ENCODE data around the gene TTLL2.

GRCh38 chr6:166470547-166470847 lies 87.8 kb upstream of the MPC1 start:
- PRO-cap = no peak

- PRO-cap = no peak
Observed at GRCh38 chr6:166542332-166542838, 44.1 kb downstream of the RAMACL start.

DNA sequence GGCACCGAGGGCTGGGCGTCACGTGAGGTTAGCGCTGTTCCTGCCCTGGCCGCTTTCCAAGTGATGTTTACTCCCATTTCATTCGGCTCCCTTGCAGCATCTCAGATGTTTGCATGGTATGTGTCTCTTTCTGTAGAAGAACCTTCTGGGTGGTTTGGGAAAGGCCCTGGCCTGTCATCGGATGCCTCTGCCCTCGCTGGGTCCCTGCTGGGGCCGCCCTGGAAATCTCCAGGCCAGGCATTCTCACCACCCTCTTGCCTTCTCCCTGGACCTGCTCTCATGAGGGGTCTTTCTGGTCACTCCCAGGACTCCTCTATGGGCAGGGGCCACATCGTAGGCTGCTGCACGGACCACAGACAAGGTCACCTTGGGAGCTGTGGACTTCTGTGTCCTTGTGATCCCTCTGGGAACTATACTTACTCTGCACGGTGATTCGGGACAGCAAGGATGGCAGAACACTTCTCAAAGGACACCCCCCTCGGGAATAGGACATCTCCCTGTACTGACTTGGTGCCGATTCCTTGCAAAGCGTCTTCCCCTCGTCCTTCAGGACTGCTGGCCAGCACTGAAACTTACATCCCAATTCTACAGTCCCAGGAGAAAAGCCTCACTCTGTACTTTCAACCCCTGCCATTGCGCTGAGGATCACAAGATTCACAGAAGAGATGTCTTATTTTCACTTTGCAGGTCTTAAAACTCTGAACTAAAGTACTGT lies 17.0 kb downstream of the RAMACL start:
- PRO-cap = no peak

DNA sequence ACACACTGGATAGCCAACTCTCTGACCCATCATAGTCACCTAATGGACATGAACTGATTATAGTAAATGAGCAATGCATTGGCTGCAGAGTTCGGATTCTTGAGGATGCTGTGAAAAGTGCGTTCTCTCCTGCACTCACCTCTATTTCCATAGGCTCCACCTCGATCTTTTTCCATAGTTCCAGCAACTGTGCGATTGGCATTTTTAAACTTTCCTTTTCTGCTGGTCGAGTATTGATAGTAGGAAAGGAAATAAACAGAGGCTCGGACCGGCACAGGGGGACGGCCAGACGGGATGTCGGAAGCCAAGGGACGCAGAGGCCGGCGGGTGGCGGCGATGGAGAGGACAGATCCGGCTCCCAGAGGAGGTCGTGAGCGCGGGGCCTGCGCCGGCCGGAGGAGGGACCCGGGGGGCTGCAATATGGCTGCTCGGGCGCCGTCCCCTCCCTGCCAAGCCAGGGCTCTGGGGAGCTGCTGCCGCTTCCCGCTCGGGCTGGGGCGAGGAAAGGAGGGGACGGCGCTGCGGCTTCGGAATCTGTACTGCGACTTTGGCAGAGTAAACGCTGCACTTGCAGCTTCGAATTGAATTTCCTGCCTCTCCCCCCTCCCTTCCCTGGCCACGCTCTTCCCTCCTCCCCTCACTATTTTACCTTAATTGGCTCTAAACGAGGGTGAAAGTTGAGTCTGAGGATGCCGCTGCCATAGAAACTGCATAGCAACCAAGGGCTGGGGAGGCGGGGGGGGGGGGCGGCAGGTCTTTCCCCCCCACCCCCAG lies 94.2 kb downstream of the RNASET2 start:
- PRO-cap = no peak

DNA sequence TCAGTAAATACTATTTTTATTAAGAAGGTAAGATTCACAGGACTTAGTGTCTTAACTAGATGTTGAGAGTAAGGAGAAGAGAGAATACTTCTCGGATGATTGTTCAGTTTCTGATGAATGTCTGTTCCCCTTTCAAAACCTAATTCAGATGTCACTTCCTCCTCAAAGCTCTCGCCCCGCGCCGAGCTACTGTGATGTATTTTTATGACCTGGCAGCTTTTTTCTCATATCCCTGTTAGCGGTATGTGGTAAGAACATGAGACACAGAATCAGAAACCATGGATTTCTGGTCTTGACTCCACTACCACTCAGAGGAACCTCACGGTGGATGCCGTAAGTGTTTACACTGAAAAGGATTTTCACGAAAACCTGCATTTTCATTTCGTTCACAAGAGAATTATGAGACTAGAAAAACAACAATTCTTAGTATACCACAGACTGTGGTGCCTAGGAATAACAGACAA lies 48.4 kb downstream of the CEP43 start:
- PRO-cap = no peak

GRCh38 chr6:167112427-167113450 lies 10.2 kb upstream of the CCR6 start:
- PRO-cap = no peak

DNA sequence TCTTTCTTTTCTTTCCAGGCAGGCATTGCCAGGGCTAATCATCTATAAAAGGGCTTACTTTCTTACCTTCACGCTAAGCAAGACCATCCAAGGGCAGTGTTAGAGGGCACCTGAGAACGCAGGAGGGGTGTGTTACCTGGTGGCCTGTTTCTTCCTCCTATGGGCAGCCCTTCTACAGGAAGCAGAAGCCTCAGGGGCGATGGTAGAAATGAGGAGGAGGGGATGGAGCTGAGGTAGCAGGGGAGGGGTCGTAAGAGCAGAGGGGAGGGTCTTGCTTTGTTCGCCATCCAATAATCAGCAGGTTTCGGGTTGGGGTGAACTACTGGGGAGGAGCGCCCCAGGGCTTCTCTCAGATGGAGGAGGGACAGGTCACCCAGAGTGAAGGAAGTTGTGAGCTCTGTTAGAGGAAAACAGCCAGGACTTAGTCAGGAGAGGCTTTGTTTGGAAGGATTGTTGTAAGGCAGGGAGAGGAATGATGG lies 1.5 kb upstream of the CCR6 start:
- PRO-cap = no peak

GRCh38 chr6:167152889-167154231 lies 4.4 kb downstream of the GPR31 start:
- PRO-cap = no peak

DNA sequence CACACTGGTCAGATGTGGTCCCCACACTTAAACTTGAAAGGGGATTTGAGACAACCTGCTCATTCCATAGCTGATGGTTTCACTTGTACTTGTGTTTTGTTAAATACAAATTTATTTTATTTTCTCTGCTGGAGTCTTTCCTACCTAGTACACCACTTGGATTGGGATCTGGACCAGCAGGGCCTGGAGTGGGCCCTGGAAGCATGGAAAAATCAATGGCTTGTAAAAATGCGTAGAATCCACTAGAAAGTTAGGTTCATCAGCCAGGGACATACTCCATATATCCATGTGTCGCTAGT lies 521 bp upstream of the GPR31 start:
- PRO-cap = no peak

GRCh38 chr6:167325013-167325402 lies at the start of gene TTLL2:
TTLL2 (plus strand) TSS chr6:167325086.
- PRO-cap = no peak

DNA sequence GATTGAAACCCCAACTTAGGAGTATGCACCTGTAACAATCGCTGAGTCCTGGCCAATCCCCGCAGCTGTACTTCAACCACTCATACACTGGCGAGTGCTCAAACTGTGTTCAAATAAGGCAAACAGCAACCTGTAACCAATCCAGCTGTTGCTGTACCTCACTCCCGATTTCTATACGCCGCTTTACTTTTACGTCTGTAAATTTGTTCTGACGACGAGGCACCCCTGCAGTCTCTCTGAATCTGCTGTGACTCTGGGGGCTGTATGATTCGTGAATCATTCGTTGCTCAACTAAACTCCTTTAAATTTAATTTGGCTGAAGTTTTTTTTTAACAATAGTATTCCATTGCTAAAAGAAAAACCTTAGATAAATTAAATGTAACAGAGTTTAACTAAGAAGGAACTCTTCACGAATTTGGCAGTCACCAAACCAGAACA lies 6.8 kb downstream of the TTLL2 start:
- PRO-cap = no peak

GRCh38 chr6:167495486-167495864 lies 170.6 kb downstream of the TTLL2 start:
- PRO-cap = no peak

- PRO-cap = no peak
Observed at GRCh38 chr6:167544060-167544530, 219.2 kb downstream of the TTLL2 start.

GRCh38 chr6:167648405-167649355 lies 178.0 kb upstream of the AFDN start:
- PRO-cap = no peak

DNA sequence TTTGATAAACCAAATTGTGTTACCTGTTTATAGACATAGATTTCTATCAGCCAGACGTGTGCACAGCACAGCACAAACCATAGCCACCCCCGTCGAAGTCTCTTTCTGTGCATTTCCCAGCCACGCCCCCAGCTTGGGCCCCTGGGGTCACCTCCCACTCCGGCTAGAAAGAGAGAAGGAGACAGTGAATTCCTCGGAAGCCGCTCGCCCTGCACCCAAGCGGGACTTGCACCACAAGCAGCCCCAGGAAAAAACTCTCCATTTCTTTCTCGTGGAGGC lies 148.7 kb upstream of the AFDN start:
- PRO-cap = no peak

DNA sequence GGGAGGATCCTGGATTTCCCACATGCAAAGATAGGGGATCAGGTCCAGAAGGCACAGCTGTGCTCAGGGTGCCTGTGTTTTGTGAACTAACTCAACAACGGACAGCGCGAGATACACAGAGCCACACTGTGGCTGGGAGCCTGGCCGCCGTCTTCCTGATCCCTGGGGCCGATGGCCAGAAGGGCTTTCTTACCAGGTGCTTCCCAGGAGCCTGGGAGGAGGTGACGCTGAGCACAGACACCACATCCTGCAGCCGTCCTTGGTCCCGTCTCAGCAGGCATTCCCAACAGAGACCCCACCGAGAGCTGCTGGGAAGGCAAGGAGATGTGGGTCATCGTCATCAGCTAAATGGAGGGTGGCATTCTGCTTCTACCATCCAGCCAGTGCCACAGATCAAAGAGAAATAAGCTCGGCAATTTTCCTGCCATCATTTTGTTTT lies 144.6 kb upstream of the AFDN start:
- PRO-cap = no peak

GRCh38 chr6:167796606-167797000 lies 30.1 kb upstream of the AFDN start:
- PRO-cap = unidirectional peak, minus-strand start at chr6:167796872

GRCh38 chr6:167805640-167806694 lies 20.7 kb upstream of the AFDN start:
- PRO-cap = no peak

DNA sequence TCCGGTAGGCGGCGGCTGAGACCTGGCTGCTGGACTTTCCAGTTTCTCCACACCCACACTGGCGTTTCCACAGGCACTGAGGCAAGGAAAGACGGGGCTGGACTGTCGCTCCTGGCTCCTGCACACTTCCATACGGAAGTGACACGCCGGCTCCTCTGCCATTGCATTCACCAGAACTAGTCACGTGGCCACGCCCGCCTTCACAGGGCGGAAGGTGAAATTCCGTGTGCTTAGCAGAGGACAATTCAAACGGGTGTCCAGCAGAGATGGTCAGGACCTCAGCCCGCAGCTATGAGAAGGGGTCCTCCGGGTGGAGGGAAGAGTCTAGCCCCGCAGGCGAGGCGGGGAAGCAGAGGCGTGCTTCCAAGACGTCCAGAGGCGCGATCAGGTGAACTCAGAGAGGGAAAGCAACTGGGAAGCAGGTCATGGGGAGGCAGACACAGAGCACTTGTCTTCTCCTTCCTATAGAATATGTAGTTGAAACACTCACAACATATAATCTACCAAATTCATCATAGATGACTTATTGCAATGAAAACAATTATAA lies 10.9 kb upstream of the AFDN start:
- PRO-cap = no peak

DNA sequence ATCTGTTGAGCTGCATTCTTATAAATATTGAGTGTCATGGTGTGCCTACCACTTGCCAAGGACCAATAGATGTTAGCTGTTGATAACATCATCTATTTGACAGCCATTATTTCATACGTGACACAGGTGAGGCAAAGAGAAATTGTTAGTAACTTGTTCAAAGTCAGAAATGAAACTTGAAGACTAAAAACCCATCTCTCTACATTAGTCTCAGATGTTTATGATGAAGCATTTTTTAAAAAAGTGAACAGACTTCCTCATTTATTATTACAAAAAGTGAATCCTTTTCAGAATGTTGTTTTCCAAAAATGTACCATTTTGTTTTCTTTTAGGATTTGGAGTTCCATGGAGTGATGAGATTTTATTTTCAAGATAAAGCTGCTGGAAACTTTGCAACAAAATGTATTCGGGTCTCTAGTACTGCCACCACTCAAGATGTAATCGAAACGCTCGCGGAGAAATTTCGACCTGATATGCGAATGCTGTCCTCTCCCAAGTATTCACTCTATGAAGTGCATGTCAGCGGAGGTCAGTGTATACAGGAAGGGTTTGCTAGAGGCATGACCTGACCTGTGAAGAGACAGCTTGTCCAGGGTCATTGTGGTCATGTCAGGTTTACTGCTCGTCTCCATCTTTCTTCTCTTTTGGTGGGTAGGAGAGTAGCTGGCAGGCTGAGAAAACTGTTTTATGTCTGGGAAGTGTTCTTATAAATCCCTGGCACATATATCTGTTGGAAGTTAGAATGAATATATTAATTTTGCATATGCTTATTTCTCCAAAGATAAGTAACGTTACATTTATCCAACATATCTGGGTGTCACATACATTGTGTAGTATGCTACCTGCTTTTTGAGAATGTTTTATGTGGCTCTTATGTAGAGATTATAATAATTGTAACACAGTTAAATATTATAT lies 37.8 kb downstream of the AFDN start:
- PRO-cap = no peak